ENCODE data around the genes ABCC3 and KIF2B.

GRCh38 chr17:50463679-50464690, 4.7 kb downstream of the CHAD start:
- PRO-cap = no peak

- PRO-cap = no peak
Measured at GRCh38 chr17:50476309-50476947, 2.2 kb upstream of the RSAD1 start.

GRCh38 chr17:50521813-50522304, 10.7 kb upstream of the EPN3 start:
- PRO-cap = no peak

DNA sequence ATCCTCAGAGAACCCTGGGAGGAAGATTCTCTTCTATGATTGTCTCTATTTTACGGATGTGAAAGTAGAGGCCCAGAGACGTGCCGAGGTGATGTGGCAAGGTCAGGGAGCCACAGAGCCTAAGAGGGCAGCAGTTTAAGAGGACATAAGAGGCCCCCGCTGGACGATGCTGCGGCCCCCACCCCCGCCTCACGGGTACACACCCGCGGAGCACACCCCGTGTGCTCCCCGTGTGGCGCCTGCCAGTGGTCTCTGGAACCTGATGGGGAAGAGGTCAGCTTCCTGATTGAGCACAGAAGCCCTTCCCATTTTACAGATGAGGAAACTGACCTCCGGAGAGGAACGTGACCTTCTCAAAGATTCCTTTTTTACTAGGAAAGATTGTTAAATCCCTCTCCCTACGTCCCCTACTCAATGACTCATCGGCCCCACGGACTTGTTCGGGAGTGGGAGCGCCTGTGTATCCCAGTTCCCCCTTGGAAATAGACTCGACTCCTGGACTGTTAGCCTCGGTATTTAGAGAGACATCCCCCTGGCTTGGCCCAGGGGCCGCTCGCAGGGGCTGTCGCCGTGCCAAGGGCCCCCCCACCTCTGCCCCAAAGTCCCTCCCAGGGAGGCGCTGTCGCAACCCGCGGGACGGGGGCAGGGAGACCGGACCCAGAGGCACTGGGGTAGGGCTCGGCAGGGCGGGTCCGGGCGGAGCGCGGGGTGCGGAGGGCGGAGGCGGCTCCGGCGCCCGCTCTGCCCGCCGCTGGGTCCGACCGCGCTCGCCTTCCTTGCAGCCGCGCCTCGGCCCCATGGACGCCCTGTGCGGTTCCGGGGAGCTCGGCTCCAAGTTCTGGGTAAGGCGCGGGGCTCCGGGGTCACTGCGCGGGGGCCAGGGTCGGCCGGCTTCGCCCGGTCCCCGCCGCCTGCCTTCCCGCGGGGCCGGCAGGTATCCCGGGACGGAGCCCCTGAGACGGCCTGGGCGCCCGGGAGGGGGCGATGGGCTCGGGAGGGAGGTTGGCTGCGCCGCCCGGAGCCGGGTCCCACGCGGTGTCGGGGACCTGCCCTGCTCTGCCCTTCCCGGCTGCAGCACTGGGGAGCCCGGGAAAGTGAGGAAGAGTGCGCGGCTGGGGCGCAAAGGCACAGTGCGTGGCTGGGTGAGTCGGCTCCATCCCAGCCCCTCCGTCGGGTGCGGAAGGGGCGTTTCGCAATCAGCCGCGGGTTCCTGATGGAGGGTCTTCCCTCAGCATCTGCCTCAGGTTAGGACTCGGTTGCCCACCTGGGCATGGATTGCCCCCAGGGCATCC, at the start of gene ABCC3:
TSS of gene ABCC3 (plus strand) at position 742 of the 1,292 bp plus-strand sequence.
- PRO-cap = unidirectional peak, plus-strand start at position 468 of the sequence; unidirectional peak, plus-strand start at position 660 of the sequence; bidirectional peak, plus-strand start at position 742 of the sequence, minus-strand start at position 668 of the sequence; bidirectional peak, plus-strand start at position 1,102 of the sequence, minus-strand start at position 1,096 of the sequence; unidirectional peak, minus-strand start at position 1,169 of the sequence

DNA sequence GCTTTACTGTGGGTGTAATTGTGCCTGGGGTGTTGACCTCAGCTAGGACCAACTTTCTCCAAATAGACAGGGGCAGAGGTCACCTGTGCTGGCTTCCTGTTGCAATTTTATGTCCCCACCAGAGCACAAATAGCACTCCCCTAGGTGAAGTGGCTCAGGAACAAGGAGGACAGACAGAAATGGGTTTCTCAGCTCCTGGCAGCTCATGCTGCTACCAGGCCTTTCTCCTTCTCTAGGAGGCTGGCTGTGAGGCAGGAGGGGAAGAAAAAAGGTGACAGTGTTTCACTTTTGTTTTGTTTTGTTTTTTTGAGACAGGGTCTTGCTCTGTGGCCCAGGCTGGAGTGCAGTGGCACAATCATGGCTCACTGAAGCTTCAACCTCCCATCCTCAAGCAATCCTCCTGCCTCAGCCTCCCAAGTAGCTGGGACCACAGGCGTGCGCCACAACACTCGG, 32.6 kb upstream of the WFIKKN2 start:
- PRO-cap = no peak

- PRO-cap = no peak
Measured at GRCh38 chr17:50834420-50835442, 655 bp upstream of the WFIKKN2 start.

- PRO-cap = unidirectional peak, plus-strand start at chr17:50852332
Measured at GRCh38 chr17:50851546-50852408, 14.4 kb downstream of the TOB1 start.

DNA sequence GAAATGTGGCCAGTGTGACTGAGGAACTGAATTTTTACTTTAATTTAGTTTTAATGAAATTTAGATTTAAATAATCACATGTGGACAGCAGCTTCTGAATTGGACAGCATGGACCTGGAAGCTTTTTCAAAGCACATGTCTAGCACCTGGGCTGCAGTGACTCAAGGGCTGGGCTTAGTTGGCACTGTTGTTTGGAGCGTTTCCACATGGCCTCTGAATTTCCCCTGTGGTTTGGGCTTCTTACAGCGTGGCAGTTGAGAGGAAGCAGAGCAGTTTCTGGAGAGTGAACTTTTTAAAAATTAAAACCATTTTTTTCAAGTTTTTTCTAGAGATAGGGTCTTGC, 6.6 kb upstream of the TOB1 start:
- PRO-cap = no peak

DNA sequence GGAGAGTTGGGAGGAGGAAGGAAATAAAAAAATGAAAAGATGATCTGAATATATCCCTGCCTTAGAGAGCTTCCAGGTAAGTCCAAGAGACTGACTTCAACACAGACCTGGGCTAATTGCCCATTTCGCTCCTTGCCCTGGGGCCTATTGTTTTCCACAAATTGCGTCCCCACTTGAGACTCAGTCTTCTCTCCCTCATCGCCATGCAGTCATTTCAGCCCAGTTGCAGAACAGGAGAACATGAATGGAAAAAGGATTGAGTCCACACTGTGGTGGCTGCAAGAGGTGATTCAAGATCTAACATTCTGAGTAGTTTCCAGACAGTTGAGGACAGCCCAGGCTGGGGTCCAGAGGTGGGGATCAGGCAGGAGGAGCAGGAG, 21.6 kb upstream of the TOB1 start:
- PRO-cap = no peak

GRCh38 chr17:50908841-50909748, 42.9 kb upstream of the TOB1 start:
- PRO-cap = no peak

GRCh38 chr17:50917154-50917869, 51.2 kb upstream of the TOB1 start:
- PRO-cap = no peak

GRCh38 chr17:50954108-50954746, 88.1 kb upstream of the TOB1 start:
- PRO-cap = bidirectional peak, plus-strand start at chr17:50954479, minus-strand start at chr17:50954435

DNA sequence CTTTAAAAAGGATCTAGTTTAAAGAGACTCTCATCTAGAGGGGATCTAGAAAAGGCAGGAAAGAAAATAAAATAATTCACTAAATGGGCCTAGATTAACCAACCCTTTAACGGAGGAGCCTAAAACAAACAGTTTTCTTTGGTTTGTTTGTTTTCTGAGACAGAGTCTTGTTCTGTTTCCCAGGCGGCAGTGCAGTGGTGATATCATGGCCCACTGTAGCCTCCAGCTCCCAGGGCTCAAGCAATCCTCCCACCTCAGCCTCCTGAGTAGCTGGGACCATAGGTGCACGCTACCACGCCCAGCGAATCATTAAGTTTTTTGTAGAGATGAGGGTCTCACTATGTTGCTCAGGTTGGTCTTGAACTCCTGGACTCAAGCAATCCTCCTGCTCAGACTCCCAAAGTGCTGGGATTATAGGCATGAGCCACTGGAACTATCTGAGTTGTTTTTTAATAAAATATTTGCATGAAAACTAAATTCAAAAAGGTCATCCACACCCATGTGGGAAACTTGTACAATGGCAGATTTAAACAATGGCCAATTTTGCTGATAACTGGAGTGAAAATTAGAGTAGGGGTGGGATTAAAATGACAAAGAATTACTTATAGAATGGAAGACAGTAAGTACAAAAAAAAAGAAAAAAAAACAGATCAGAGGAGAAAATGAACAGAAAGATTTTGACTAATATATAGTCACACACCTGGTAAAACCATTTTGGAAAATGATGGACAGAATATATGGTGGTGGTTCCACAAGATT, 122.4 kb upstream of the TOB1 start:
- PRO-cap = no peak

GRCh38 chr17:51046003-51046258, 74.7 kb downstream of the SPAG9 start:
- PRO-cap = no peak

DNA sequence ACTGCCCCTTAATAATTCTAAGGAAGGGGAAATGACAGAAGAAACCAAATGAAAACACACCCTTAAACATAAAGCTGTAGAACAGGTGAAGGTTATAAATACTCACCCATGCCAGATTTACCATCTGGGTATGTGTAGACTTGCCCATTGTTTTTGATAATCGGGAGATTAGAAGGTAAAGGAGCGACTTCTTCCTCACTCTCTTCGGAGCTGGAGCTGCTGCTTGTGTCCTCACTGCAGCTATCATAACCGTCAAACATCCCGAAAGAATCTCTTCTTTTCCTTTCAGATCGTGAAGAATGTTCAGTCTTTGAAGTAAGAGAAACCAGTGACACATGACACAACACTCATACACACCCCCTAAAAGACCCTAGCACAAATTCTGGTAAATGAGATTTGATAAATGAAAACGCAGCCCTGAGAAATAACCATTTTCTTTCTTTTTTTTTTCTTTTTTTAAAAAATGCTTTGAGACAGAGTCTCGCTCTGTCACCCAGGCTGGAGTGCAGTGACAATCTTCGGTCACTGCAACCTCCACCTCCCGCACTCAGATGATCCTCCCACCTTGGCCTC, 34.9 kb downstream of the MBTD1 start:
- PRO-cap = no peak

DNA sequence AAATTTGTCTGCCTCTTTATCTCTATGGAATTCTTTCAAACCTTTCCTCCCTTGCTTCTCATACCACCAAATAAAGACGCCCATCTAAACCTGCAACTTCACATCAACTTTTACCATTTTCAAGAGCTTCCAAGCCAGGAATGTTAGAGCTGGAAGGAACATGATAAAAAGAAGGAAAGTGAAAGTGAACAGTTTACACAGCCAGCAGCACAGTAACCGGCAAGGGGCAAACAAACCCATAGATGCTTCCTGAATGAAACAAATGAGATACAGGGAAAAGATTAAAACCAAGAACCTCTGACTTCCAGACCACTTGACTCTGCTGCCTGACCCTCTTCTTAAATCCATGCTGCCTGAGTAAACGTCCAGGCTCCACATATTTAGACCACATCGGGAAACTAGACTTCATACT, 231.1 kb upstream of the CA10 start:
- PRO-cap = no peak

- PRO-cap = no peak
Measured at GRCh38 chr17:52828669-52829139, 670.2 kb upstream of the CA10 start.

- PRO-cap = no peak
Measured at GRCh38 chr17:52861950-52862395, 703.5 kb upstream of the CA10 start.

DNA sequence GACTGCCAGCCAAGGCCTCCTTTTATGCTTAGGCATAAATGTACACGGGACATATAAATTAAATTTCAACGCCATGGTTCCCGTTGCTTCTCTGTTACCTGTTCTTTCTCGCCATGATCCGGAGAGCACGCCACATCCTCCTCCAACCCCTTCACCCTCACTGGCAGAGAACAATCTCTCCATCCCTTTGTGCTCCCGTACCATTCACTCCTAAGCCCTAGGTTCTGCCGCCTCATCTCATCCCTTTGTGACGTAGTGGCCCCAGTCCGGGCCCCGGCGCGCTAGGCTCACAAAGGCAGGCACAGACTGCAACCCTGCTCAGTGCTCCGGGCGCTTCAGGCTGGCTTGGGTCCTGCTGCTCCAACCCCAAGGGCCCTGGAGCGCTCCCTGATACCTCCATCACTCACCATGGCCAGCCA, at the start of gene KIF2B:
TSS of gene KIF2B (plus strand) at position 302 of the 419 bp plus-strand sequence.
- PRO-cap = no peak

- PRO-cap = no peak
Measured at GRCh38 chr17:54740703-54741246, 159.9 kb upstream of the TOM1L1 start.

All from left colon (tissue), 1 donor.